Progenitor cell of endocrine pancreas (in vitro differentiated cells): ENCODE measurements around the genes LYST, CHRM3 and GREM2.

DNA sequence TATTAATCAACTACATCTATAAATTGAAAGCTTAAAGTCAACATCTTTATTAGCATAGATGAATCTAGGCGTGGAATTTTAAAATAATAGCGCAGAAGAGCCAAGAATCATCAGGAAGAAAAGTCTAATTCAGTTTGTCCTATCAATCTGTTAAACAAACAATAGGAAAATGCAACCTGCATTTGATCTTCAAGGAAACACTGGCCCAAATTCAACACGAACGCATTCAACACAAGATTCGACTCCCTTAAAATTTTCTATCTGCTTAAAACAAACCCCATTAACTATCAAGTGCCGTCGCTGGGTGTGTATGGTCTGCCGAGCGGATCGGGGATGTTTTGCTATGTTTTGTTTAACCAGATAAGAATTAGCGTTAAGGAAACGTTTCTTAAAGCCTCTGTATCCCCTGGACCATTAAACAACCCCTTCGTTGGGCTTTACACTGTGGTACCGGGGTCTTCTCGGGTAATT is 983 bp downstream of the LYST start:
- PRO-cap: bidirectional peak, plus-strand start outside the sequence, minus-strand start at position 416 of the sequence

- PRO-cap: bidirectional peak, plus-strand start at chr1:235866199, minus-strand start at chr1:235866103; bidirectional peak, plus-strand start at chr1:235866540, minus-strand start at chr1:235866532; bidirectional peak, plus-strand start at chr1:235867177, minus-strand start at chr1:235866903
Observed at GRCh38 chr1:235866159-235867081, at the start of gene LYST. Gene LYST, minus strand, starts transcription at chr1:235866906.

GRCh38 chr1:235878289-235878817 is 11.6 kb upstream of the LYST start:
- PRO-cap: no peak

DNA sequence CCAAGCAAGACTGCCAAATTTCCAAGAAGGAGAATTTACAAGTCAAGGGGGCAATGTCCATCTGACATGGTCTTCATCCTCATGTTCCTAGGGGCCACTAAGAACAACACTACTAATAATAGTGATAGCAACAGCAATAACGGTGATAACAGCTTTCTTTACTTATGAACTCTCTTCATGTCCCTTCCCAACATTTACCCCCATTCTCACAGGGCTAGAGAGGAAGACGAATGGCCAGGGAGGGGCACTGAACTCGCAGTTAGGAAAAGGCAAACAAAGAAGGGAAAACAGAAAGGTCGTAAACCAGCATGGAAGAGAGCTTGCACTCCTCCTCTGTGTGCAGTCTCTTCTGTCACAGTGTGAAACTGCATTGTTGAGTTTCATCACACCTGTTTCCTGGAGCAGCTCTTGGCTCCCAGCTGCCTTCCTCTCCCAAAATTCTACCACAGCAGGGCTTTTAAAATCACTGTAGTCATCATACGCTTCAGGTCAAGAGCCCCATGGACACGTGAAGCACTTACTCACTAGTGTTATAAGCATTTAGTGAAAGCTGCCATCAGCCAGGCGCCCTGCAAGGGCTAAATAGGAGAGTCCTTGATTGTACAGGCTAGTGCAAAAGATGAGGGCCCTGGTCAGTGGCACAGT is 63.3 kb downstream of the NID1 start:
- PRO-cap: no peak

DNA sequence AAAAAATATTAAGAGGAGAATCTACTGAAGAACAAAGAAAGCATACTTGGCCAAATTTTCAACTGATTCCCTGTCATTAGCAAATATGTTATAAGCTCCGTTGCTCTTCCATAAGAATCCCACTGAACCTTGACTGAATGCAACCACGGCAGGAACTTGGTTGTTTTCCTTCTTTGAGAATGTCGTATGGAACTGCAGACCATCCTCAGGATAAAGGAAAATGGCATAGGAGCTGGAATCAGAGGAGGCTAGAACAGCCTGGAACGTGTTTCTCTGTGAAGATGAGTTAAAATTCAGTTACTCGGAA is 19.5 kb downstream of the NID1 start:
- PRO-cap: no peak

- PRO-cap: no peak
Observed at GRCh38 chr1:236129165-236129900, 13.0 kb upstream of the GPR137B start.

DNA sequence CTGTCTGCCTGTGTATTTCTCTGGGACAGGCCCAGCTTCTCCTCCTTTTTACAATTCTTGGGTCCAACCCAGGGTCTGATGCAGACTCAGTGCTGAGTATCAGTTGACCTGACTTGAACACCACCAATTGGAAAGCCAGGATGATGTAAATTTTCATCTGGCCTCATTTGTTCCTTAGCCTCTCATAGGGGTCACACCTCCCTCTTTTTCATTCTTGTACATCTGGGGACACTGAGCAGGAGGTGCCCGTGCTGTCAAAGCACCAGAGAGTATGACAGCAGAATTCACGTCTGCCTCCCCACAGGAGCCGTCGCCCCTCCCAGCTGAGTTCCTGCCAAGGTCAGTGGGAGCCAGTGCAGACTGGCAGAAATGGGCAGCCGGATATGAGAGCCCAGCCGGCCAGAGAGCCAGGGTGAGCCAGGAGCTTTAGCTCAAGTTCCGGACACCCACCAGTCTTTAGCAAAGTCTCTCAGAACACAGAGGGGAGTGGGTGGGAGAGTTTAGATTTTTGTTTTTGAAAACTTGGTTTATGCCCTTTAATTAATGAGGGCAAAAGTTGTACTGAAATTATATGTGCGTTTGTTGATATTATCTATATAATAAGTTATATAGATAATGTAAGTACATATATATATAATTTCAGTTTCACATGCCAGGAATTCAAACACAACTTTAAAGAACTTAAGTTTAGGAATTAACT is 21.9 kb downstream of the GPR137B start:
- PRO-cap: no peak

GRCh38 chr1:236309993-236310442 is 28.3 kb upstream of the ERO1B start:
- PRO-cap: no peak

DNA sequence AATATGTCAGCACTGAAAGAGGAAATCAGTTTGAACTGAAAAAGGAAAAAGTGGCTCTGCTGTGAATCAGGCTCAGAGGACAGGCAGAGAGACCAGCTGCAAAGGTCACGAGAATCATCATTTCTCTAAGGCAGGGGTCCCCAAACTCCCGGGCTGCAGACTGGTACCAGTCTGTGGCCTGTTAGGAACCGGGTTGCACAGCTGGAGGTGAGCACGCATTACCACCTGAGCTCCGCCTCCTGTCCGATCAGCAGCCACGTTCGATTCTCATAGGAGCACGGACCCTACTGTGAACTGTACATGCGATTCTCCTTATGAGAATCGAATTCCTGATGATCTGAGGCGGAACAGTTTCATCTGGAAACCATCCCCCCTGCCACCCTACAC is 50.6 kb upstream of the ERO1B start:
- PRO-cap: no peak

GRCh38 chr1:236831887-236832372 is 36.8 kb downstream of the MTR start:
- PRO-cap: no peak

DNA sequence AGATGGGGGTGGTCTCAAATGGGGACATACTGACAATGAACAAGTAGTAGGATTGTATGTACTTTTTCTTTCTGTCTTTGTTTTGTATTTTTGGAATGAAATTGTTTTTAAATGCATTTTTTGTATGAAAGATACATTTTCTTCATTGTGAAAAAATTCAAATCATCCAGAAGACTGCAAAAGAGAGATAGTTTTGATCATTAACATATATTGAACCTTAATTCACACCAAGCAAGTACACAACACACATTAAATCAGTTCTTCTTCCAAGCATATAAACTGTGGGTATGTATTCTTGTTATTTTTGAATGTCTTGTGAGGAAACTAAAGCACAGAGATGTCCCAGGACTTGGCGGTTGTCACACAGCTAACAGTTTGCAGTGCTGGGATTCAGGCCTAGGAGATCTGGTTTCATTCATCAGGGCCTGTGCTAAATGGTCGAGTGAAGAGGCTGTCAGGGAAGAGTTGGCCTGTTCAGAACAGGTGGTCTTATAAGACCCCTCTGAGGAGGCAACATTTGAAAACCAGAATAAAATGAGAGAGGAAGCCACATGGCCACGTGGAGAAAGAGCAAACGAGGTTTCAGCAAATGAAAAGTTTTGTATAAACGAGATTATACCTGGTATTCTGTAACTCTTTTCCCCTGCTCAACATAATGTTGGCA is 45.1 kb downstream of the MTR start:
- PRO-cap: no peak

DNA sequence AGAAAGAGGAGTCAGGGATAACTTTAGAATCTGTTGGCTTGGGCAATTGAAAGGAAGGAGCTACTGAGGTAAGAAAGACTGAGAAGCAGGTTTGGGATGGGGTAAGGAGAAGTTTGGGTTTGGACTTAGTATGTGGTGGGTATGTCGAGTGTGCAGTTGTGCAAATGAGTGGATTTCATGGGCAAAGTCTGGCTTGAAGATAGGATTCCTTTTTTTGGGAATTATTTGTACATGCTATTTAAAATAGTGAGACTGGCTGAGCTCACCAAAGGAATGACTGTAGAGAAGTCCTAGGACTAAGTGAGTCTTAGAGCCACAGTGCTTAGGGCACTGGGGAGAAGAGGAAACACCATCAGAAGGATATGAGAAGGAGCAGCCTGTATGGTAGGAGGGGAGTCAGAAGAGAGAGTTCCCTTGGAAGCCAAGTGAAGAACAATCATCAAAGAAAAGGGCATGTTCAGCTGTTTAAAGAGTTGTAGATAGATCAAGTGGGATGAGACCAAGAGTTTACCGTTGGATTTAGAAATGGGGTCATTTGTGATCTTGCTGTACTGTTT is 48.7 kb downstream of the MTR start:
- PRO-cap: no peak

DNA sequence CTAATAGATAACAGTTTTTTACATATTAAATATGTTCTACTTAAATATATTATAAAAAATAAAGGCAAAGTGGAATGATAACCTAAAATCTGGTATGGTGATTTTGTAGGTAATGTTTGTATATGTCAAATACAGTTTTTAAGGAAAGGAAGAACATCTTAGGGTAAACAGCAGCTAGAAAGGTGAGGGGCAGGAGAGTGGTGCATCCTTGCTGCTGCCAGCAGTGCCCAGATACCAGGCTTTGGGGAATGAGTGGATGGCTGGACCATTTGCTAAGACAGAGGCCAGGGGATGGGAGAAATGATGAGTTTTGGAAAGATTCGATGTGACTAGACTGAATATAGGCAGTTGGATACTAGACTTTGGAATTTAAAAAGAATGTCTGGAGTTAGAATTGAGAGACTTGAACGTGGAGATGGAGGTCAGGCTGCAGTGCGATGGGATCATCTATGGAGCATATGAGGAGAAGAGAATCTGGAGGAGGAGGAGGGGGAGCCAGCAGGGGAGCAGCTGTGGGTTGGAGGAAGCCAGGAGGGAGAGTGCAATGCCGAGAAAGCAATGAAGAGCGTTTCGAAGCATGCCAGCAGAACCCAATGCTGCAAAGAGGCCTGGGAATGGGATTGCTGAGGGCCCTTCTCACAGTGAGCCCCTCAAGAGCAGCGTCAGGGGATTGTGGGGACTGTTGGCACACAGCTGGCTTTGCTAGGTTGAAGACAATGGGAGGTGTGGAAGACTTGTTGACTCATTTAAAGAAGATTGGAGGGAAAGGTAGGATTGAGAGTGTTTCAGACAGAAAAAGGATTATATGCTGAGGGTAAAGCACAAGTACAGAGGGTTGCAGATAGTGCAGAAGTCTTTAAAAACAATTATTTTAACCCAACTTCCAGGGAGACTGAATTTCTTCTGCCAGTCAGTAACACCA is 103.4 kb downstream of the MT1HL1 start:
- PRO-cap: no peak

- PRO-cap: no peak
Observed at GRCh38 chr1:237042940-237044064, 1.3 kb downstream of the RYR2 start.

DNA sequence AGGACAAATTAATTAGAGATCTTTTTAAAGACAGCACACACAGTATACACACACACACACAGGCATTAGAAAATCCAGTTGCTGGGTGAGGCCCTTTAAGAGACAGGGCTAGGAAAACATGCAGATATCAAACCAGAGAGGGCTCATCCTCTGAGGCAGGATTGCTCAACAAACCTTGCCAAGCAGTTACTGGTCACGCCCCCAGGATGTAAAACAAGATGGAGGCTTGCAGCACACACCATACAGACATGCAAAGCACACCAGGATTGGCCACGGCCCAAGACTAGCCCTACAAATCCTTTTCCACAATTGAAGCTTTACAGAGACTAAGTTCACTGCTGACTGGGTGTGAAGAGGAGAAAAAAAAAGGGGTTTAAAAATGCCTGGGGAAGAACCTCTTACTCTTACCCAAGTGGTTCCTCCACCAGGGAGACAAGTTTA is 594.3 kb upstream of the ZP4 start:
- PRO-cap: unidirectional peak, plus-strand start at position 241 of the sequence

GRCh38 chr1:239386379-239387393 is at the start of gene CHRM3:
Gene CHRM3, plus strand, starts transcription at chr1:239386568.
- PRO-cap: bidirectional peak, plus-strand start at chr1:239386582, minus-strand start at chr1:239386513

GRCh38 chr1:239731069-239731595 is 344.8 kb downstream of the CHRM3 start:
- PRO-cap: no peak

GRCh38 chr1:239814002-239814969 is 277.4 kb upstream of the FMN2 start:
- PRO-cap: no peak

GRCh38 chr1:240609436-240609982 is 2.4 kb downstream of the GREM2 start:
- PRO-cap: no peak

DNA sequence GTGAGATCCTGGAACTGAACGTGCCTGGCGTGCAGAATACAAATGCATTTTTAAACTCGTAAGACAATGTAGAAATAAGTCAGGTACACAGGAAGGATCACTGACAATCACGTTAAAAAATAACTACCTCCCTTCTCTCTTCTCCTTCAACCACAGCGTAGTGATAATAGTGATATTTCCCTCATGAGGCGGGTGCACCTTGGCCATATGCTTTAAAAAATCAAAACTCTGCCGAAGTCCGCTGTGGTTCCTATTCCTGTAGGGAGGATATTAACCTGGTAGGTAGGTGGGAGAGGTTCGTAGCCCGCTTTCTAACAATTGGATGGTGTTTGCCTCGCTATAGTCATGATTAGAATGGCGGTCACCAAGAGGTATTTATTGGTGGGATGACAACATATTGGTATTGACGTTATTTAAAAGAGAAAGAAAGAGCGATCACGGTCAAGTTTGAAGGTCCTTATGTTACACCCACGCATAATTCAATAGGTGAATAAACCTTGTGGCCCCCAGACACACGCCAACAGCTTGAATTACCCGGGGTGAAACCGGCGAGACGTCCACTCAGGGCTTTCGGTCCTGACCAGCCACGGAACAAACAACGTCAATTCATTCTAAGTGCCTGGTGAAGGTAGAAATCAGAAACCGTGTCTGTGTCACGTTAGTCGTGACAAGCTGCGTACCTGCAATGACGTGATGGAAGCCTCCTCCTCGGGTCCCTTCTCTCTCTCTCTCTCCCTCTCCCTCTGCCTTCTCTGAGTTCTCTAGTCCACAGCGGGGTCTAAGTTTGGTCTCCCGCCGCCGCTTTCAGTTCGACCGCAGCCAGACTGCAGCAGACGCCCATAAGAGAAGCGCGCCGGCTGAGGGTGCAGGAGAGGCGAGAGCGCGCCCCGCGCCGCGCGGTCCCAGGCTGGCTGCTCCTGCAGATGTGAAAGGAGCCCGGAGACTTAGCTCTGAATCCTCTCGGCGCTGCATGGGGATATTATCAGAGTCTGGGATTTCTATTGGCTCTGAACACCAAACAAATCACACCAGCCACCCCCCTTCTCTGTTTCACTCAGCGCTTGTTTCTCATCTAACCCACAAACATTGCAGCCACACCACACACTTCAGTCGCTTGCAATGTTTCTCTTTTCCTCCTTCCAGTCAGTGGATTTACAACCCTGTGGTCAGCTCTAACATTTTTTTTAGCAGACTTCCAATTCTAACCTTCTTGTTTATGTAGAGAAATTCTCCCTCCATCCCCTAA is at the start of gene GREM2:
TSS of gene GREM2 (minus strand) at position 952 of the 1,246 bp plus-strand sequence.
- PRO-cap: bidirectional peak, plus-strand start at position 661 of the sequence, minus-strand start at position 599 of the sequence; unidirectional peak, minus-strand start at position 927 of the sequence